Psoas muscle (tissue), 2 donors: ENCODE measurements around a stretch of chr3.

- PRO-cap, 2 experiments = peak in 2 of 2 experiments; most common plus-strand start chr3:64686077 (in 2); most common minus-strand start chr3:64685888 (in 1)
Measured at GRCh38 chr3:64685618-64686417, 2.0 kb downstream of the ADAMTS9 start.

DNA sequence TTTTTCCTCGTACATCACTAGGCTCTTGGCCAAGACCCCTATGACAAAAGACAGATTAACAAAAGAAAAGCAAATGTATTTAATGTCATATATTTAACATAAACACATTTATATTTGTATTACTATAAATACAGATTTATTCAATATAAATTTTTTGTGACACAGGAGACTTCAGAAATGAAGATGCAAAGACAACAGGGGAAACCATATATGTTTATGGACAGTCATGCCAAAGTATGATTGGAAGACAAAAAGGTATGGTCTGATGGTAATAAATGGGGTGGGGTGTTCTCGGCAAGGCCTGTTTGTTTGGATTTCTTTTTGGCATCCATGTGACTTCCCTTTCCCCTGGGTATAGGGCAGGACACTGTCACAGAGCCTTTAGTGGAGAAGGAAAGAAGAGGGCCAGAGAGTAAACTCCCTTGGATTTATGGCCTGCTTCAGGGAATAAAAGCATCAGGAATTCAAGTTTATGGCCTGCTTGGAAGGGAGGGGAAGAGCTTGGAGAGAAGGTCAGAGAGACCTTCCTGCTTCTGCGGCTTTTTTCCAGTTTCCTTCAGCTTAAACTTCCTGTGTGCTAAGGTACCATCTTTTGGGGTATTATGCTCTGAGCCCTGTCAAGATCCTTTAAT, 179.3 kb upstream of the ADAMTS9 start:
- PRO-cap, 2 experiments = no peak in any of the 2 experiments

- PRO-cap, 2 experiments = no peak in any of the 2 experiments
Measured at GRCh38 chr3:64907913-64908941, 220.4 kb upstream of the ADAMTS9 start.

GRCh38 chr3:64944949-64945903, 257.4 kb upstream of the ADAMTS9 start:
- PRO-cap, 2 experiments = no peak in any of the 2 experiments

DNA sequence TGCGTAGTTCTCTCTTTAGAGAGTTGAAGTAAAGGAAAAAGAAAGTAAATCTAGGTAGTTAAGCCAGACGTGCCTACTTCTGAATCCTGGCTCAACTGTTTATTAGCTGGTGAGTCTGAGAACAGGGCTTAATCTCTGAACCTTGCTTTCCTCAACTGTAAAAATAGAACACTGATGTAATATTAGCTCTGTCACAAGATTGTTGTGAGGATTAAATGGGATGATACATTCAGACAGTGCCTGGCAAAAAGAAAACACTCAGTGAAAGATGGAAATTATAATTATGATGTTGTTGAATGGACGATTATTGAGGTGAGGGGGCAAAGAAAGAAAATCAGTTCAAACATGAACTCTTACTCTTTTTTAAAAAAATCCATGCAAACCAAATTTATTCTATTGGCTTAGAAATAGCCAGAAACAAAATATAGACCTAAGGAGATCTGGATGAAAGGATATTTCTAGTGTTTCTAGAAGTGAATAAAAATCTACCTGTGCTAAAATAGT, 413.3 kb downstream of the MAGI1 start:
- PRO-cap, 2 experiments = no peak in any of the 2 experiments

- PRO-cap, 2 experiments = no peak in any of the 2 experiments
Measured at GRCh38 chr3:65872321-65872762, 166.4 kb downstream of the MAGI1 start.

DNA sequence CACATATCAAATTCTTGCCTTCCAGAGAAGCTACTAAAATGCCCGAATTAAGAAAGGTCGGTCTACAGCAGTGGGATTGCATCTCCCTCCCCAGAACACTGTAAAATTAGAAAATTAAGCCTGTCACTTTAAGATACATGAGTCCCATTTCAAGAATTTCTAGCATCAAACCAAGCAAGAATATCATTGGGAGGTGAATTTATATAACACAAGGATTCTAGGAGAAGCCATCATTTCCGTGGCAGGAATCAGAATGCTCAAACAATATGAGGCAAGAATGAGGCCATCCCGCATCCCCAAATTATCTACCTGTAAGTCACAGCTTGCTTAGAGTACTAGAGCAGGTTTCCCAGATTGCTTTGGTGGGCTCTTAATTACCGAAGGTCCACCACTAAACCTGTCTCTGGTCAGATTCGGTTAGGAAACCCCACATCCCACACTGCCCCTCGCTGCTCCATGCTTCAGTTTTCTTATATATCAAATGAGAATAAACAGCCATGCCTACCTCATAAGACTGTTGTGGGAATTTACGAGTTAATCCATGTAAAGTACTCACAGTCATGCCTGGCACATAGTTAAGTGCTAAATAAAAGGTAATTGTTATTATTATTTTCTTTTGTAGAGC, 114.3 kb downstream of the MAGI1 start:
- PRO-cap, 2 experiments = no peak in any of the 2 experiments

GRCh38 chr3:65954265-65954936, 84.3 kb downstream of the MAGI1 start:
- PRO-cap, 2 experiments = no peak in any of the 2 experiments

- PRO-cap, 2 experiments = no peak in any of the 2 experiments
Measured at GRCh38 chr3:66297974-66298450, 77.2 kb downstream of the SLC25A26 start.

- PRO-cap, 2 experiments = no peak in any of the 2 experiments
Measured at GRCh38 chr3:66385972-66386537, 114.8 kb downstream of the LRIG1 start.

- PRO-cap, 2 experiments = peak in 2 of 2 experiments; most common minus-strand start chr3:66413191 (in 2)
Measured at GRCh38 chr3:66412505-66413472, 88.0 kb downstream of the LRIG1 start.

DNA sequence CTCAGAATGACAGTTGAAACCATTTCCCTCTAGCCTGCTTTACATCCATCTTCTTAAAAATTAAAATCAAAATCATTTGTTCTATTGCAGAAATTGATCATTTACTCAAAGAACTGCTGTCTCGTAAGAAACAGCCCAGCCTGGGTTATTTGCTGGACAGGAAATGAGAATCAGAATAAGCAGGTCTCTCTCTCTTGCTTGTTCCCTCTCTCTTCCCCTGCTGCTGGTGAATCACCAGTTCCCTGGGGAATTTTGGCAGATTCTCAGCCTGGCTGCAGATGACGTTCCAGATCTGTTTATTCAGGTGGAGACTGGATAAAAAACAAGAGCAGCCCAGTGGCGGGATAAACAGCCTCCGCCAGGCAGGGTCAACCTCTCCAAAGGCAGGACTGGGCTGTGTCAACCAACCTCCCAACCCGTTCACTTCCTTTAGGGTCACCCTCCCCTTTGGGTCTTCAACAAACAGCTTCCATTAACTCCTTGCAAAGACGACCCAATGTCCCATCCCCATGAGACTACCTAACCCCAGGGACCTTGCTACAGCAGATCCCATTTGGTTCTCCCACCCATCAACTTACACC, 72.1 kb downstream of the LRIG1 start:
- PRO-cap, 2 experiments = peak in 1 of 2 experiments; most common minus-strand start position 164 of the sequence (in 1)

DNA sequence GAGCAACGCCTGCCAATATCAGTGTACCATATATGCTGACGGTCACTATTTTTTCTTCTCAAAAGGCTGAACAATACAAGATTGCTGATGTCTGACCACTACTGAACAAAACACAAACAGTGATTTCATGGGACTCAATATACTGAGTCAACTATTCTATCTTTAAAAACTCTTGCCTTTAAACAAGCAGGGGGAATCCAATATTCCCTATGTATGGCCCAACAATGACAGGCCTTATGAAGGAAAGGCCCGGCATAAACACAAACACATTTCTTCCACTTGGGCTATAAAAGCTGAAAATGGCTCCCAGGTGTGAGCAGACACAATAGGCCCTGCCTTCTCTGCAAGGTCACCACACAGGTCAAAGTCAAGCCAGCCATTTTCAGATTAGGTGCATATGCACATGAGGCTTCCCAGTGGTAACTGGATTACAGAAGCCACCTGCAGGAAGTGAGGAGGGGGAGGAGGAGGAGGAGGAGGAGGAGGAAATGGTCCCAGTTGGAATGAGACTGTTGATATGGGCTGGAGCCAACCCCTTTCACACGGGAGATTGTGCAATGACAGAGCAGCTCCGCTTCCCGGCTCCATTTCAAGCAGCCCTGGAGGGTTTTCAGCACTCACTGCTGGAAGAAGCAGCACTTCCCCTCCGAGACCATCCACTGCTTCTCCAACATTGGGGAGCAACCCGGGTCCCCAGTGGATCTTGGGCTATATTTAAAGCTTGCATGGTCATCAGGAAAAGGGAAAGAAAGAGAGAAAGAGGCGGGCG, 58.6 kb downstream of the LRIG1 start:
- PRO-cap, 2 experiments = peak in 2 of 2 experiments; most common plus-strand start position 616 of the sequence (in 2)

- PRO-cap, 2 experiments = no peak in any of the 2 experiments
Measured at GRCh38 chr3:66456638-66456947, 44.2 kb downstream of the LRIG1 start.

- PRO-cap, 2 experiments = no peak in any of the 2 experiments
Measured at GRCh38 chr3:66475367-66476412, 25.1 kb downstream of the LRIG1 start.

- PRO-cap, 2 experiments = no peak in any of the 2 experiments
Measured at GRCh38 chr3:66495100-66496221, 5.4 kb downstream of the LRIG1 start.

- PRO-cap, 2 experiments = no peak in any of the 2 experiments
Measured at GRCh38 chr3:66972225-66972532, 25.9 kb upstream of the KBTBD8 start.

DNA sequence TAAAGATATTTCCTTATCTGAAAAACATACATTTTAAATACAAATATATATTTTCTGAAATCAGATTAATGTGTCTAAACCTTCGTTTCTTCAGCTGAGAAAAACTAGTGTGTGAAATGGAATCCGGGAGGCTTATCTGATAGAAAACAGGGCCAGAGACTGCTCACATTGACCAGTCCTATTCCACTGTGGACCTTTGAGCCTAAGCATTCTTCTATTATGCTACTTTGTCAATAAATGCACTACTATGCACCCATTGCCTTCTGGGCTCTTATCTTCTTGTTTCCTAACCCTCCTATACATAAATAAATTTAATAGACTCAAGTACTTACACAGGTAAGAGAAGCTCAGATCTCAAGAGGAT, 298.4 kb downstream of the KBTBD8 start:
- PRO-cap, 2 experiments = no peak in any of the 2 experiments

DNA sequence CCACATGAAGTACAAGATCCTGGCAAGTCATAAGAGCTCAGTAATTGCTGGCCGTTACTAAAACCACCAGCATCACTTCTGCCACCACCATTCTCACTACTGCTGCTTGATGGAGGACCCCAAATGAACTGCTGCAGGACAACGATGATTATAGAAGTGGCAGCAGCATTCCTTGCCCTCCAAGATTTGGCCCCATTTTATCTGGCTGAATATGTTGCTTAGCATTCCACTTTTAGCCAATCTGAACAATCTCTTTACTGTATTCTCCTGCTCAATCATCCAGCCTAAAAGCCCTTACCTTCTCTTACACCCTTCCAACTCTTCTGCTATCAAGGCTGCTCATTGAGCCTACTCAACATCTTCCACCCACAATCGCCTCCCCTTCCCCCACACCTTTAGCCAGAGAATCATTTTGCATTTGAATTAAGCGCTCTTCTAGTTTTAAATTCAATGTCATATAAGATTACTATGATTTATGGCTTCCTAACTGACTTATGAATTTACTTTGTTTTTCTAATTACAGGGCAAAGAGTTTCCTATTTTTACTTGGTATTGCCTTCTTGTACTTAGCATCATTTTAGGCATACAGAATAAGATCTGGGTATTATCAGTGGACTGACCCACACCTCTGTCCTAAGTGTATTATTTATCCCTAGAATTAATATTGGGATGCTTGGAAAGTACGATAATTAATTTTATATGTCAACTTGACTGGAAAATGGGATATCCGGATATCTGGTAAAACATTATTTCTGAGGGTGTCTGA, 229.6 kb downstream of the SUCLG2 start:
- PRO-cap, 2 experiments = no peak in any of the 2 experiments

- PRO-cap, 2 experiments = no peak in any of the 2 experiments
Measured at GRCh38 chr3:67475964-67476658, 178.3 kb downstream of the SUCLG2 start.